ENCODE measurements around a stretch of chr5.

DNA sequence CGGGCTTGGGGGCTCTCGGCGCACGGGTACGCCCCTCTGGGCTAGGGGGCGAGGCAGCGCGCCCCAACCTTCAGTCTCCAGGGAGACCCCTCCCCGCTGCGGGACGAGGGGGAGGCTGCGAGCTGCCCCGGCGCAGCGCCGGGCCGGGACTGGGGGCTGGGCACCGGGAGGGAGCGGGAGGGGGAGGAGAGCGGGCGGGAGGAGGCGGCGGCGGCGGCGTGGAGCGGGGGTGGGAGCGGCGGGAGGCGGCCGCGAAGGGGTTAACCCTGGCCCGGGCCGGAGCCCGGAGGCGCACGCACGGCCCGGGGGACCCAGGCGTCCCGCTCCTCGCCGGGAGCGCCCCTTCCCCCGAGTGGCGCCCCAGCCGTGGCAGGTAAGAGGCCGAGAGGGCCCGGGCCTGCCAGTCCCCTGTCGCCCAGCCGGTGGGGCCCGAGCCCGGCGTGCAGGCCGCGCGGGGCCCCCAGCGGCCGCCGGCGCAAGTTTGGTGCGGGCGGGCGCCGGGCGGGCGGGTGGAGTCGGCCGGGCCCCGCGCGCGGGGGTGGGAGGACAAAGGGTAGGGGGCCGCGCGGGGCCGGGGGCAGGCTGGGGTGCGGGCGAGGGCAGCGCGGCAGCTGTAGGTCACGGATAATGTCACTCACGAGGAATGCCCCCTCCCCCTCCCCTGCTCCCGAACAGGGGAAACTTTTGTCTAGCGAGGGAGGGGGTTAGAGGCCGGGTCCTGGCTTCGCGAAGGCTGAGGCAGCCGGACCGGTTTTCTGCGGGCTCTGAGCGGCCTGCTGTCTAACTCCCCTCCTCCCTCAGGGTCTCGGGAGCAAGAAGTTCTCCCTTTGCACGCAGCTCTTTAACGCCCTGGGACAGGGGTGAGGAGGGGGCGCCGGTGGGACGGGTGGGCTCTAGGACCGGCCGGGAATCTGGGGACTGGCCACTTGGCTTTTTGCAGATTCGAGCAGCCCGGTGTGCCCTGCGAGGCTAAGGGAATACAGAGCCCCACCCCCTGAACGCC is 21.6 kb upstream of the NDST1 start:
- PRO-cap = bidirectional peak, plus-strand start at position 445 of the sequence, minus-strand start at position 152 of the sequence
CAGE:
- cytosol, long polyA plus RNA = no peak
- long polyA plus RNA = no peak
- nucleus, long polyA plus RNA = no peak

GRCh38 chr5:150497548-150498305 is 10.2 kb upstream of the NDST1 start:
- PRO-cap = no peak
CAGE:
- cytosol, long polyA plus RNA = no peak
- long polyA plus RNA = no peak
- nucleus, long polyA plus RNA = no peak

- PRO-cap = no peak
CAGE:
- cytosol, long polyA plus RNA = no peak
- long polyA plus RNA = no peak
- nucleus, long polyA plus RNA = no peak
Observed at GRCh38 chr5:150500754-150501460, 7.0 kb upstream of the NDST1 start.

GRCh38 chr5:150520836-150521422 is 13.0 kb downstream of the NDST1 start:
- PRO-cap = no peak
CAGE:
- cytosol, long polyA plus RNA = no peak
- long polyA plus RNA = no peak
- nucleus, long polyA plus RNA = no peak

DNA sequence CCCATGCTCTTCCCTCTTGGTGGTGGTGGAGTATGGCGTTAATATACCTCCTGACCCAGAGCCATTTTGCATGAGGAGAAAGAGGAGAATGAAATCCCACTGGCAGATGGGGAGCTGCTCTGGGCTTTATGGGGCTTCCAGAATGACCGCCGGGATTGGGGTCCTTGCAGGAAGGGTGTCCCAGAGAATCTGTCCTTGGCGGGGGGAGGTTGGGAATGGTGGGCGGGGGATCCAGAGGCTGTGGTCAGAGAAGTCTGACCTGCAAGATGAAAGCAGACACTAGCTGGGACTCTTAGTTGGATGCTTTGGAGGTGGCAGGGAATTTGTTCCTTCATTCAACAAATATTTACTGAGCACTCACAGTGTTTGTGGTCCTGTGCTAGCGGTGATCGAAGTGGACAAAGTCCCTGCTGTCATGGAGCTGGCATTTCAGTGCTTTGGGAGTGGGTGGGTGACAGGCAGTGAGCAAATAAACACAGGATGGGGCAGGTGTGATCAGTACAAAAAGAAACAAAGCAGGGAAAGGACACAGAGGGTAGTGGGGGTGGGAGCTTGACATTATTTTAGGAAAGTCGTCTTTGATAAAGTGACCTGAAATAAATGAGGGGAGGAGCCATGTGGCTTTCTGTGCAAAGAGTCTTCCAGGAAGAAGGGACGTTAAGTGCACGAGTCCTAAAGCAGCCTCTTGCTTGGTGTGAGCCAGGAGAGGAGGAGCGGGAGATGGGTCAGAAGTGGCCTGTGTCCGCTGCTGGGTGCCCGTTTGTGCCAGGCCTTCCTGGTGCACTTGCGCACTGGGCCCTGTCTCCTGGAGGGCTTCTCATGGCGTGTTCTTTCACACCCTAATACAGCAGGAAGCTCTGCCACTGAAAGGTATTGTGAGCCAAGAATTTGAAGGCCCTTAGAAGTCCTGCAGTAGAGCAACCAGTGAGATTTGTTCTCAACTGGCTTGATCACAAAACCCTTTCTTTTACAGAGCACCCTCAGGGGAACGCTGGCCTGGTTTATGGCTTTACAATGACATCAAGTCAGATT is 14.6 kb downstream of the NDST1 start:
- PRO-cap = no peak
CAGE:
- cytosol, long polyA plus RNA = no peak
- long polyA plus RNA = no peak
- nucleus, long polyA plus RNA = no peak

DNA sequence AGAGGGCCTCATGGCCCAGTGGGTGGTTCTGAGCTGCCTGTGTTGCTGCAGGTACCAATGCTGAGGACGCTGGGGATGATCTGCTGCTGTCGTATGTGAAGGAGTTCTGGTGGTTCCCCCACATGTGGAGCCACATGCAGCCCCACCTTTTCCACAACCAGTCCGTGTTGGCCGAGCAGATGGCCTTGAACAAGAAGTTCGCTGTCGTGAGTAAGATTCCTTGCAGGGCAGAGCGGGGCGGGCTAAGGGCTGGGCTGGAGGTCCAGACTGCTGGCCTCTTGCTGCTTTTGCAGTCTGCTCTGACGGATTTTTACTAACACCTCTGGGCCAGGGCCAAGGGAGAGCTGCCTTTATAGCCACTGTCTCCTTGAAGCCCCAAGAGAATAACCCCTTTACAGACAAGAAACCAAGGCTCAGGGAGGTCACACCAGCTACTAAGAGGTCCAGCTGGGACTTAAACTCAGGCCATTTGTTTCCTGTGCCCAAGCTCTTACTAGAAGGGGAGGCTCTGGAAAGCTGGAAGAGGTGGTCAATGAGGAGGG is 27.0 kb downstream of the NDST1 start:
- PRO-cap = no peak
CAGE:
- cytosol, long polyA plus RNA = no peak
- long polyA plus RNA = no peak
- nucleus, long polyA plus RNA = no peak

DNA sequence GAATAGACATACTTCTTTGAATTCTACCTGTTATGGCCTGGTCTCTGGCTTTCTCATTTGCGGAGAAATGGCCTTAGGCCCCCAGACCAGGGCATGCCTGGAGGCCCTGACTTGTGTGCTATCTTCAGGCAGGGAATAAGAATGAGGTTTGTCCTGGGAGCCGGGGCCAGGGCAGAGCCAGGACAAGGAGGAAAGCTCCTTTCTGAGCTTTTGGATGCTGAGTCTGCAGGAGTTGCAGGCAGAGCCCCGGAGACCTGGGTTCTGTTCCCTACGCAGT is 47.4 kb upstream of the SYNPO start:
- PRO-cap = no peak
CAGE:
- cytosol, long polyA plus RNA = no peak
- long polyA plus RNA = no peak
- nucleus, long polyA plus RNA = no peak

DNA sequence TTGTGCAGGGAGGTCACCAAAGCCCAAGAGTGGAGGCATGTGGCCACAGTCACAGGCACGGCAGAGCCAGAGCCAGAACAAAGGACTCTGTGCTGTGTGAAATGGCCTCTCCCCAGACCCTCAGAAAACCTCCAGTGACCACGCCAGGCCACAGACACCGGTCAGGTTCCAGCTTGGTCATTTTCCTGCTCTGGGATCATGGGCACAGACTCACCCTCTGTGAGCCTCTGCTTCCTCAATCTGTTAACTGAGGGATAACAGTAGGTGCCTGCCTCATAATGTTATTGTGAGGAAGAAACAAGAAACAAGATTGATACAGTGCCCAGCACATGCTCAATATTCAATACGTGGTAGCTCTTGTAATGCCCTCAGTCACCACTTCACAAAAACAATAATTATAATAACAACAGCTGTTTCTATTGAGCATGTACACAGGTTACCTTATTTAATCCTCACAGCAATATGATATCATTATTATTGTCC is 30.2 kb upstream of the SYNPO start:
- PRO-cap = no peak
CAGE:
- cytosol, long polyA plus RNA = no peak
- long polyA plus RNA = no peak
- nucleus, long polyA plus RNA = no peak

GRCh38 chr5:150619323-150620201 is 20.9 kb upstream of the SYNPO start:
- PRO-cap = no peak
CAGE:
- cytosol, long polyA plus RNA = no peak
- long polyA plus RNA = no peak
- nucleus, long polyA plus RNA = no peak

- PRO-cap = no peak
CAGE:
- cytosol, long polyA plus RNA = no peak
- long polyA plus RNA = no peak
- nucleus, long polyA plus RNA = no peak
Observed at GRCh38 chr5:150641250-150641646, 788 bp downstream of the SYNPO start.

DNA sequence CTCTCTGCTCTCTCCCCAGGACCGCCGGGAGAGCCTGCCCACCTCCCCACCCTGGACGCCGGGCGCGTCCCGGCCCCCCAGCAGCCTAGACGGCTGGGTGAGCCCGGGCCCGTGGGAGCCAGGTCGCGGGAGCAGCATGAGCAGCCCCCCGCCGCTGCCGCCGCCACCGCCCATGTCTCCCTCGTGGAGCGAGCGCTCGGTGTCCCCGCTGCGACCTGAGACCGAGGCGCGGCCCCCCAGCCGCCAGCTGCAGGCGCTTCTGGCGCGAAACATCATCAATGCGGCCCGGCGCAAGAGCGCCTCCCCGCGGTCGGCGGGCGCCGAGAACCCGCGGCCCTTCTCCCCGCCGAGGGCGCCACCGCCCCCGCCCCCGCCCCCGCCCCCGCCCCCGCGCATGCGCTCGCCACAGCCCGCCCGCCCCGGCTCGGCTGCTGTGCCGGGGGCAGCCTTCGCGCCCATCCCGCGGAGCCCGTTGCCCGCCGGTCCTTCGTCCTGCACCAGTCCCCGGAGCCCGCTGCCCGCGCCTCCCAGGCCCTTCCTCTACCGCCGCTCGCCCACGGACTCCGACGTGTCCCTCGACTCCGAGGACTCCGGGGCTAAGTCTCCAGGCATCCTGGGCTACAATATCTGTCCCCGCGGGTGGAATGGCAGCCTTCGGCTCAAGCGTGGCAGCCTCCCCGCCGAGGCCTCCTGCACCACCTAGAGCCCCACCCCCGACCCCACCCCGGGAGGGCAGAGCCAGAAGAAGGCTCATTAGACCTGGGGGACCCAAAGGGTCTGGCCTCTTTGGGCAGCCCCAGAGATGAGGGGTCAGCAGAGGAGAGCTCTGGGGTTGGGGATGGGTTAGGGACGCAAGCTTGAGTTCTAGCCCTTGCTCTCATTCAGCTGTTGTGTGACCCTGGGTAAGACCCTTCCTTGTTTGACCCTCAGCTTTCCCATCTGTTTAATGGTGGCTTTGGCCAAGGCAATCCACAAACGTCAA is 4.4 kb upstream of the MYOZ3 start:
- PRO-cap = no peak
CAGE:
- cytosol, long polyA plus RNA = no peak
- long polyA plus RNA = no peak
- nucleus, long polyA plus RNA = no peak

GRCh38 chr5:150946683-150947013 is 41.9 kb upstream of the ZNF300 start:
- PRO-cap = no peak
CAGE:
- cytosol, long polyA plus RNA = no peak
- long polyA plus RNA = no peak
- nucleus, long polyA plus RNA = no peak

DNA sequence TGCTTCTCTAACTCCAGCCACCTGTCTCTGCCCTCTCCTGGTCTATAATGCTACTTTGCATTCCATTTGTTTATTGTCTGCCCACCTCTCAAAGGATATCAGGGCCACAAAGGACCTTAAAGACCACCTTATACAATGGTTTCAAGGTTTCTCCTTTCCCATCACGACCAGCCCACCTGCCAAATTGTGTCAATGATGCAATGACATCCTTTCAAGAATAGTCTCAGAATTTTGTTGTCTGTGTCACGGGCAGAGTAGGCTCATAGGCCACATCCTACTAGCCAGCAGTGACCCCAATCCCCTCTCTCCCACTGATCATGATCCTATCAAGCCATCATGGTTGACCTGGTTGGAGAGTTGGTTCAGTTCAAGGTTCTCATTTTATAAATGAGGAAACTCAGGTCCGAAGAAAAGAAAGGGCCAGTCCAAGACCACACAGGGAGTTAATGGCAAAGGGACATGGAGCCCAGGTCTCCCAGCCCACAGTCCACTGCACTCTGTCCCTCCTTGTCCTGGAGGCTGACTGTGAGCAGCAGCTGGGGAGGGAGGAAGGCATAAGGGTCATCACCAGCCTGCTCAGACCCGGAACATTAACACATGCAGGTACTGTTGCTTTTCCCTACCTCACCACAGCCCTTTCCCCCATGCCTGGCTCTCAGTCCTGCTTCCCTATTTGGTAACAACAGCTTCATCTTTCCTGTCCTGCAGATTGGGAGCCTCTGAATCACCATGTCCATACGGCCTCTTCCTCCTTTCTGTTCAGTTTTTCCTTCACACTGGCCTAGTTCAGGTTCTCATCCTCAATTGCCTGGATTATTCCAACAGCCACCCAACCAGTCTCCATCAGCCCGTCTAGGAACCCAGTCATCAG is 3.9 kb downstream of the GPX3 start:
- PRO-cap = no peak
CAGE:
- cytosol, long polyA plus RNA = no peak
- long polyA plus RNA = no peak
- nucleus, long polyA plus RNA = no peak

GRCh38 chr5:151063346-151064077 is 17.3 kb downstream of the TNIP1 start:
- PRO-cap = no peak
CAGE:
- cytosol, long polyA plus RNA = no peak
- long polyA plus RNA = no peak
- nucleus, long polyA plus RNA = no peak

- PRO-cap = no peak
CAGE:
- cytosol, long polyA plus RNA = no peak
- long polyA plus RNA = no peak
- nucleus, long polyA plus RNA = no peak
Observed at GRCh38 chr5:151067840-151068706, 12.8 kb downstream of the TNIP1 start.

DNA sequence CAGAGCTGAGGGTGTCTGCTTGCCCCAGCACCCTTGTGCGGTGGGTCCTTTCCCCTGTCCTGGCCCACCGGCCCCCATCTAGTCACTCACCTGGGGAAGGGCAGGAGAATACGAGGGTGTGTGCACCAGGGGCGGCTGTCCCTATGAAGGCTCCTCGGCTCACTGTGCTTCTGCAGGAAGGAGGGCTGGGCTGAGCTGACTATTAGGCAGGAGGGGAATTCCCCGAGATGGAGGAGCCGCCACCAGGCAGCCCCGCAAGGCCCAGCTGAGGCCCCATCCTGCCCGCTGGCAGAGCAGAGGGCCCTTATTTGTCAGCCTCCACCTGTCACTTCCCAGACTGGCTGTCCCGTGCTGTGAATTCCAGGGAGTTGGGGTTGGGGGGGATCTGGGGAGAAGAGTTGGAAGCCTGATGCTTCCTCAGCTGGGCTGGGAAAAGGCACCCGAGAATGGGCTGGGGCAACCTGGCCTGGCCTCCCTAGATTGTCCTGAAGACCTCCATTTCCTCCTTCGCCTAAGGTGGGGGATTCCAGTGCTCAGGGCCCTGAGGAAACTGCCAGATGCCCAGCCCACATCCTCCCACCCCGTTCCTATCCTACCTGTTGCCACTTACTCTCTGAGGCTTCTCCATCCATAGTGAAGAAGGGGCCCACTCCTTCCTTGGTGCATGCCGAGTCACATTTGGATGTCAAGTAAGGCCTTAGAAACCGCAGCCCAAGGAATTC is 6.3 kb upstream of the TNIP1 start:
- PRO-cap = no peak
CAGE:
- cytosol, long polyA plus RNA = no peak
- long polyA plus RNA = no peak
- nucleus, long polyA plus RNA = no peak

DNA sequence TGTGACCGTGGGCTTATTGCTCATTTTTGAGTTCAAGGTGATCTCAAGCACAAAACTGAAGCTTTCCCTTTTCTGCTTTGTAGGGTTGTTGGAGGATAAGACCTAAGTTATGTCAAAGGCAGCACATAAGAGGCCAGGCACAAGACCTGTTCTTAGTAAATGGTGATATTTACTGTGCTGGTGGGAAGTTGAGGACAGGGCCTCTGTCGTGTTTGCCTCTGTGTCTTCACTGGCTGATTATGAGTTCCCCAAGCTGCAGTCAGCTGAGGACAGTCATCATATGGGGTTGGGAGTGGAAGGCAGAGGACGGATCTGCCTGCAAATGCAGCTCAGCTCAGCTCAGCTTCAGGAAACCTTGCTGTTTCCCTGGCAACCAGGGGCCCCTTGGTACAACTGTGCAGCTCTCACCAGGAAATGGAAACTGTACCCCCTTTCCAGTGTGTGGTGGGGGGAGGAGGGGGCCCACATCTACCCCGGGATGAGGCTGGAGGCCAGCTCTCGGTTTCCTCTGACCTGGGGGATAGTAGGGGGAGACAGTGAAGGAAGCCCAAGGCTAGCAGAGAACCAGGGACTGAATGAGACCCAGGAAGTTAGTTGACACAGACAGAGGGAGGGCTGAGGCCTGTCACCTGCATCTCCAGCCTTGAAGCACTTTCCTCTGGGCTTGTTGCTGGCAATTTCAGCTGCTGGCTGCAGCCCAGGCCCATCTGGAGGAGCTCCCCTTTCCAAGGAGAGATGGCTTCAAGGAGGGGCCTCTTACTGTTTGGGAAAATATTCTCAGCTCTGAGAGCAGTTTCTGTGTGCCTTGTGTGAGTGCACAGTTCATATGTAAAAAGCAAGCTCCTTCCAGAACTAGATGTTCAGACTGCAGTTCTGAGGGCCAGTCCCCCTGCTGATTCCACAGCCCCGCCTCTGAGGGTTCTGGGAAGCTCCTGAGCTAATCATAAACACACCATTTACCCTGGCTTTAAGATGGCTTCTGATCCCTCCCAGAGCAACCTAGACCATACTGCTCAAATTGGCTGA is 7.0 kb downstream of the ANXA6 start:
- PRO-cap = no peak
CAGE:
- cytosol, long polyA plus RNA = no peak
- long polyA plus RNA = no peak
- nucleus, long polyA plus RNA = no peak

DNA sequence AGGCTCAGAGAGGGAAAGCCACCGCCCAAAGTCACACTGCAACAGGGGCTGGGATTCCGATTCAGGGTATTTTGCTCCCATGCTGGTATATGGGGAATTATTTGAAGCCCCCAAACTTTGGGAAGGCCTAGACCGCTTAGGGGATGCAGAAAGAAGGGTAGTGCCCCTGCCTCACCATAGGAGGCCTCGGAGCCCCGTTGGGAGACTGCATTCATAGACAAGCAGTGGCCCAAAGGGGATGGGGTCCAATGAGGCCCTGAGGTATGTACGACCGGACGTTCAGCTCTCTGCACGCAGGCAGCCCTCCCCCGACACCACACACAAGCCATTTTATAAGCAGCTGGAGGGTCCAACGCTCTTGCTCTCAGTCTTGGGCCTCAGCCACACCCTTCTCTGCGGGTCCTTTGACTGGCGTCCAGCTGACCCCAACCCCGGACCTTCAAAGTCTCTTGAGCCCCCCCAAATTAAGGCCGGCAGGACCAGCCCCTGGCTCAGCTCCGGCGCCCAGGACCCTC is 628 bp downstream of the ANXA6 start:
- PRO-cap = no peak
CAGE:
- cytosol, long polyA plus RNA = no peak
- long polyA plus RNA = no peak
- nucleus, long polyA plus RNA = no peak

DNA sequence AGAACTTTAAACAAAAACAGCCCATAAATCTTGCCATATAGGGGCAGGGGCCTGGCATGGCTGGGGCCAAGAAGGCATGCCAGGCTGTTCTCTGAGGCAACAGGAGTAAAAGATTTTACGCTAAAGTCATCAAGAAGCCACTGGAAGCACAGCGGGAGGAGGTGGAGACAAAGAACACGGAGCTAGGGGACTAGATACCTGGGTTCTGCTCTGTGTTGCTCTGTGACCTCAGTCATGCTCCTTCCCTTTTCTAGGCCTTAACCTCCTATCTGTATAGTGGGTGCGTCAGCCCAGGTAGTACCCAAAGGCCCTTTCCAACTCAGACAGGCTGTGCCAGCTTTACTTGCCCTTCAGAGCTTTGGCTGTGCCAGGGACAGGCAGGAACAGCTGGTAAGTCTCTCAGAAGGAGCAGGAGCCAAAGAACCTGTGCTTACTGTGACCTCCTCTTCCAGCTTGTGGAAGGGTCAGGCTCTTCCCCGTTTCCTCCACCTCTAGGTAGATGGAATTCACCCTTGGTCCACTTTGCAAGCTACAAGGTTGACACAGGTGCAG is 1.9 kb downstream of the CCDC69 start:
- PRO-cap = no peak
CAGE:
- cytosol, long polyA plus RNA = no peak
- long polyA plus RNA = no peak
- nucleus, long polyA plus RNA = no peak

- PRO-cap = no peak
CAGE:
- cytosol, long polyA plus RNA = no peak
- long polyA plus RNA = no peak
- nucleus, long polyA plus RNA = no peak
Observed at GRCh38 chr5:151253590-151254132, 676 bp downstream of the GM2A start.

Data from A549 (cell line).